Right ventricle myocardium (tissue), 1 donor: ENCODE data around the gene HHAT.

GRCh38 chr1:208183956-208185016 is 59.9 kb downstream of the PLXNA2 start:
- PRO-cap, 2 experiments, result no peak in any of the 2 experiments

GRCh38 chr1:208204091-208204920 is 39.9 kb downstream of the PLXNA2 start:
- PRO-cap, 2 experiments, result peak in 1 of 2 experiments; most common plus-strand start chr1:208204239 (in 1)

- PRO-cap, 2 experiments, result no peak in any of the 2 experiments
Observed at GRCh38 chr1:208213741-208214115, 30.5 kb downstream of the PLXNA2 start.

- PRO-cap, 2 experiments, result no peak in any of the 2 experiments
Observed at GRCh38 chr1:208217841-208218189, 26.4 kb downstream of the PLXNA2 start.

- PRO-cap, 2 experiments, result no peak in any of the 2 experiments
Observed at GRCh38 chr1:208222293-208222824, 21.8 kb downstream of the PLXNA2 start.

GRCh38 chr1:208252857-208253447 is 8.8 kb upstream of the PLXNA2 start:
- PRO-cap, 2 experiments, result no peak in any of the 2 experiments

DNA sequence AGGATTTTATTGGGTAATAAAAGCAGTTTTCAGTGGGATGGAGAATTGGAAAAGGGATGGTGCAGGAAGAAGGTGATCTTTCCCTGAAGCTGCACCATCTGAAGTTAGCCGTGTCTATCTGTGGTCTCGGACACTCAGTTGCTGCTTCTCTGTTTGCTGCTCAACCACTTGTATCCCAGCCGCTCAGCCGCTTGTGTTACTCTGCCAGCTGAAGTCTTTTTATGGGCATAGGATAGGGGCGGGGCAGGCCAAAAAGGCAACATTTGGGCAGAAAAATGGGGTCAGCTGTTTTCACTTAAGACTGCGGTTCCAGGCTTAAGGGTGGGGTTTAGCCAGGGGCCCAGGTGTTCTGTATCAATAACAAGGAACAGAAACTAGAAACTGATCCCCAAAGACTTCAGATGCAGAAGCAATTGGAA is 450.4 kb upstream of the CAMK1G start:
- PRO-cap, 2 experiments, result no peak in any of the 2 experiments

DNA sequence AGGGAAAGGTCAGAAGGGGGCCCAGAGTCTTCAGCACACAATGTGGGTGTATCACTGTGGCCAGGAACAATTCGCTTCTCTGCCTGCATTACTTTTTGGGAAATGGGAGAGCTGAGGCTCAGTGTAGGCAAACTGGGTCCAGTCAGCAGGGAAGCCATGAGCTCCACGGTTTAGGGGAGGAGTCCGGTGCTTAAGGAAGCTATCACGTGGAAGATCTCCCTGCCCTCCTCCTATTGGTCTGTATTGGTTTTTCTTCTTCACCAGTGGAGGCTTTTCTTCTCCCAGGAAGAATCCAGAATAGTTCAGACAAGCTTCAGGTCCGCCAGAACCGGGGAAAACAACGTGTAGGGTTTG is 156.3 kb upstream of the CAMK1G start:
- PRO-cap, 2 experiments, result no peak in any of the 2 experiments

DNA sequence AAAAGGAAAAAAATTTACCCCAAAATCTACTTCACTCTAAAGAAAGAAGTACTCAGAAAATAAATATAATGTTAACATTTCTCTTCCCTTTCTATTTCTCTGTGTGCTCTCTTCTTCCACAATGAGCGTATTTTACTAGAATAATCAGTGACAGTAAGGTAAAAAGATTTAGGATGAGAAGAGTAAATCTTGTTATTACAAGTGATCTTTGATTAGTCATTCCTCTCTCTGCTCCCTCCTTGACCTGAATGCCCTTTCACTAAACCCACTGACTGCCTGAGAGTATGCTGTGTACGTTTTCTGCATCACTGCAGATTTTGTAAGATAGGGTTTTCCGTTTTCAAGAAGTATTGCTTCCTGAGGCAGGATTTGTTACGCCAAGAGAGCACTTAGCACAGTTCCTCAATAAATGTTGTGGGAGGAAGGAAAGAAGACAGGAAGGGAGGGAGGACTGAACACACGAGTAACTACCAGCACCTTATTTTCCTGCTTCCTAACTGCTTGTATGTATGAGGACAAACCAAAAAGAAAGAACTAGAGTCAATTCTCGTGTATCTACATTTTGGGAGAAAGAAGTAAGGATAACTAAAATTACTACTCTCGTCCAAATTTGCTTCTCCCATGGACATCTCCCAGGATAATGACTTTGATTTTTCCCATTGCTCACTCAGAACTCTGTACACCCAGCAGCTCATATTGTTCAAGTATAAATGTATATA is 7.7 kb upstream of the LAMB3 start:
- PRO-cap, 2 experiments, result no peak in any of the 2 experiments

DNA sequence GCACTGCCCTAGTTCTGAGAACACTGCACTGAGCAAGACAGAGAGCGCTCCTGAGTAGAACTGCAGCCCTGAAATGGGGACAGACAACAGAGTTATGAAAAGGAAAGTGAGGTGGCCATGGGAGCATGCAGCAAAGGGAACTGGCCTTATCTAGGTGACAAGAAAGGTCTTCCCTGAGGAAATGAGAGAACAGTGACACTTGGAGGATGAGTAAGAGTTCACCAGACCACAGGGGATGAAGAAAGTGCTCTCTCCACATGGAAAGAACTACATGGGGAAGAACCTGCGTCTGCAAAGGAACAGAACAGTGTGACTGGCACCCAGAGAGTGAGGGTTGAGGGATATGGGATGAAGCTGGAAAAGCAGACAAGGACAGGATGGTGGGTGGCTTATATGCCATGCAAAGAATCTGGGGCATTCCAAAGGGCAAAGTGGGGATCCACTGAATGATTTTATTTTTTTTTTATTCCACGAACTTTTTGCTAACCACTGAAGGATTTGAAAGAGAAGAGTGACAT is 7.4 kb upstream of the G0S2 start:
- PRO-cap, 2 experiments, result no peak in any of the 2 experiments

DNA sequence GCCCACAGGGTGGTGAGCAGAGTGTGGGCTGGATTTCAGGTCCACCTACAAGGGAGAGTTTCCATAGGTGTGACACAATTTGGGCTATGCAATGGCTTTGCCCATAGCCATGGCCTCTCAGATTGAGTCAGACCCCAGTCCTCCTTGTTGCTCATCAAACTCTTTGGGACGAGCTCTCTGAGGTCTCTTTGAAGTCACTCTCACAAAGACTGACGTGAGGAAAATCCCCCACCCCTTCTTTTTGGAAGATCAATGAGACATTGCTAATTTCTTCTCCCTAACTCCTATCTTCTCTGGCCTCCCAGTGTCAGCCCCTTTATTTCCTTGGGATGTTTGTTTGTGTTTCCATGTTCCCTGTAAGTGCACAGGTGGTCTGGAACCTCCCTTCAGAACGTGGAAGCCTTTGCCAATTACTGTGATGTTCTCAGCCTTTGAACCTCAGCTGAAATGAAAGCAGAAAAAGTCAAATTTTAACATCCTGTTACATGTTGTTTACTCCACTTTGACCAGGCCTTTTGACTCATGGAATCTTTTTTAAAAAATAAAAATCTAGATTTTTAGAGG is 19.5 kb downstream of the HSD11B1 start:
- PRO-cap, 2 experiments, result no peak in any of the 2 experiments

DNA sequence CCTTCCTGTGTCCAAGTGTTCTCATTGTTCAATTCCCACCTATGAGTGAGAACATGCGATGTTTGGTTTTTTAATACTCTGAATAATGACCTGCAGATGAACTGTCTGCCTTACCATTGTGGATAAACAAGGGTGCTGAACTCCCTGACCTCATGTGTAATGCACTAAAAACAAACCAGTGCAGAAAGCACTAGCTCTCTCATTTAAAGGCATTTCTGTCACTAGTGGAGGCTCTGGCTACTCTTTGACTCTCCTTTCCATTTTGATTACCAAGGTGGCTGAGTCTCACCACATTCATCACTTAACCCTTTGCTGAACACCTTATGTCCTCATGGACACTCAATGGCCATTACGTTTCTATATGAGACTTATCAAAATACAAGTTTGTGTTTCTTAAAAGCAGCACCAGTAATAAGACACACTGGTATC is 23.1 kb upstream of the TRAF3IP3 start:
- PRO-cap, 2 experiments, result no peak in any of the 2 experiments

DNA sequence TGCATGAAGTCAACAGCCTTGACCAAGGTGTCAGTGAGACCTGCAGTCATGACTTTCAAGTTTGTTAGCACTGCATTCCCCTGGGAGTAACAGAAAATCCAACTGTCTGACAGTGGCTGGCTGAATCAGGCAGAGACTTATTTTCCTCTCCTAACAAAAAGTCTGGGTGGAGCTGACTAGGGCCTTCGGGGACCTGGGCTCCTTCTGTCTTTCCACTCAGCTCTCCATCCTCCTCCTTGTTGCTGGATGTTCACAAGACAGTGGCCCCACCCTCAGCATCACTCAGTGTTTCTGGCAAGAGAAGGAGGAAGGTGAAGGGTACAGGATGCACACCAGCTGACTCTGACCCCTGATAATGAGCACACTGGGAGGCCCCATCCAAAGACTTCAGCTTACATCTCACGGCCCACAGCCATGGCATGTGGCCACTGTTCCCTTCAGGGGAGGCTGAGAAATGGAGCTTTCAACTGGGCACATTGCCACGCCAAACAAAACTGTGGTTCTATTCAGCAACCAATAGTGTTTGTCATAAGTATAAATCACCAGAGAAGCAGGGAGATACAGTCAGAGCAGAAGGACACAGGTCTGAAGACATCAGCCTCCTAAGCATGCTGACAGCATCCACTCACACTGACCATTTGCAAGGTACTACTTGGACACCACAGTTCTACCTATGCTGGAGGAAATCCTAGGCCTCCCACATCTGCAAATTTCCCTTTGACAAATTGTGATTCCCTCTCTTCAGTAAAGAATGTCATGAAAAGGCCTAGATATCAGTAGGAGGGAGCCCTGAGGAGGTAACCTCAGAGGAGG is 12.8 kb upstream of the TRAF3IP3 start:
- PRO-cap, 2 experiments, result no peak in any of the 2 experiments

- PRO-cap, 2 experiments, result no peak in any of the 2 experiments
Observed at GRCh38 chr1:209815950-209816299, 10.0 kb upstream of the IRF6 start.

- PRO-cap, 2 experiments, result no peak in any of the 2 experiments
Observed at GRCh38 chr1:209838501-209838854, 10.7 kb downstream of the UTP25 start.

GRCh38 chr1:210070017-210070216 is 131.9 kb downstream of the SYT14 start:
- PRO-cap, 2 experiments, result no peak in any of the 2 experiments

GRCh38 chr1:210222267-210222736 is 10.3 kb upstream of the SERTAD4 start:
- PRO-cap, 2 experiments, result no peak in any of the 2 experiments

- PRO-cap, 2 experiments, result no peak in any of the 2 experiments
Observed at GRCh38 chr1:210222980-210223713, 9.4 kb upstream of the SERTAD4 start.

GRCh38 chr1:210328474-210329683 is at the start of gene HHAT:
Gene HHAT, plus strand, starts transcription at chr1:210328902.
- PRO-cap, 2 experiments, result peak in 2 of 2 experiments; most common plus-strand start chr1:210328998 (in 2); most common minus-strand start chr1:210328854 (in 2)

DNA sequence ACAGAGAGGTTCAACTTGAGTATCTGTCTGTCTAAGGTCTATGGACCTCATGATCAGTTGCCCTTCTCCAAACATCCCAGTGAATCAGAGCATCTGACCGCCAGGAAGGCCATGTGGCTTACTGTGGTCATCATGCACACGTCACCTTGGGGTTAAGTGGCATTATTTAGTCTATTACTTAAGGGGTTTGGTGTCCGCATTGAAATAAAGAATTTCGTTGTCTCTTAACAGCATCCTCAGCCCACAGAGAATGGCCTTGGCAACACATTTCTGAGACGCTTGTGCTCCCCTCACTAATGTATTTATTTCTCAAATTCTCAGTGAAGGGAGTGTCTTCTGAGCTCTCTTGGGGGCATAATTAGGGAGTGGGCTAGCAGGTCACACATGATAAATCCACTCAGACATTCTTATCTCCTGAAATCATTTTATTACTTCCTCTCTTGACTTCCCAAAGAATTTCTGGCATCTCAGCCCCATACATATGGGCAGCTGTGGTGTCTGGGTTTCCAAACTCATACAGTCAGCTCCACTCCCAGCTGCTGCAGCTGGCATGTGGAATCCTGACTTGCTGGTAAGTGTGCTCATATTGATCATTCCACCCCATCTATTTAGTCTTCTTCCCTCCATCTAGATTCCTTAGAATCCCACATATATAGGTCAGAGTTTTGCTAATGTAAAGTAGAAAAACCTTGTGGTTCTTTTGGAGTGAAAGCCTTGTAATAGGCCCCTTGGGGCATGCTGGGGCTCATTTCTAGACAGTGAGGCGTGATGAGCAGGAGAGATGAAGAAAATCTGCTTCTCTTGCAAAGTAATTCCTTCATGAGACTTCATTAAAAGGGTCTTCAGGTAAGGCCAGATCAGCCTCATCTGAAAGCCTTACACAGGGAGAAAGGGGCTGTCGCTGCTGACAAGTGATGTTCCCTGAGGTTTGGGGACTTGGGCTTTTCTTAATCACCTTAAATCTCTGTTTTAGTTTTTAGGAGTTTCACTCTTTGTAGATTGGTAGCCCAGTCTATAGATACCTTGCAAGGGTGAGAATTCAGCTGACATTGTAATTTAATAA is 110.5 kb downstream of the HHAT start:
- PRO-cap, 2 experiments, result no peak in any of the 2 experiments